K562 (cell line): ENCODE results near the gene POTEC.

- RAMPAGE, long total RNA = no peak
- RRBS = no CpG with 5 or more reads among the region's 3 CpGs
PRO-cap:
- standard = no peak
- CoPRO, capped RNA only, 2 experiments = no peak in any of the 2 experiments
- CoPRO, capped and uncapped RNA, 2 experiments = no peak in any of the 2 experiments
- CoPRO, uncapped RNA only, 2 experiments = no peak in any of the 2 experiments
CAGE:
- cytosol, long polyA plus RNA = no peak
- long polyA plus RNA = no peak
- nucleolus, long total RNA = no peak
- nucleus, long polyA plus RNA = no peak
Measured at GRCh38 chr18:12612601-12613282, 45.2 kb downstream of the SPIRE1 start.

DNA sequence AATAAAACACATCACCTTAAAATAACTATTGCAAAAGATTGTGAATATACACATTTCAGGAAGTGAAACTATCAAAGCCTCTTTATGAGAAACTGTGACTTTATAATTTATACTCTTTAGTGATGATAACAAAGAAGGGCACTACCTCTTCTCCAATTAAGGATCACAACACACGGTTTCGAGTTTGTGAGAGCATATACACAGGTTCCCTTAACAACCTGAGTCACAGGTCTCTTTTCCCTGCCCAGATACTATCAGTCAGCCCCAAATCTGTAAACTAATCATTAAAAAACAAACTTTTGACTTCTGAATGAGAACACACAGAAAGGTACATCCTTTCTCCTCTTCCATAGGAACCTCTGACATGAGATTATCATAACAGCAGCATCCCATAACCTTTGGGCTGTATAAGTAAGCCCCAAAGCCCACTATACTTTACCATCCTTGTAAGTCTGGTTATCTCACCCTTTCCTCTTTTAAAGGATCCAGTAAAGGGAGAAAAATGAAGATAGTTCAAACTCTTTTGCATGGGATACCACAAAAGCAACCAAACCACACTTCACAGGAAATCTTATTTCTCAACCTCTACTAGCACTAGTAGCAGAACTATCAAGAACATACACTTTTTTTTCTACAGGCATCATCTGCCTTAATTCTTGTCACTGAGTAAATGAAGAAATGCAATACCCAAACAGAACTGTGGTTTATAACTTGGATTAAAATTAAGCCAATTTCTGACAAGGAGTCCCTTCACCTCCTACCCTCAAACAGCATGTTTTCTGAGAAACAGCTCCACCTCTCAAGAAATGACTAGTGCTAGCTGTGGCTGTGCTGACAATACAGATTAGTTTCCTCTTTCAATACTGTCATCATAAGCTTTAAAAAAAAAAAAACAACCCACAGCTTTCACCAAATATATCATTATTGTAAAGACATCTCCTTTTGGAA is 44.7 kb downstream of the PTPN2 start:
- RAMPAGE, long total RNA = no peak
- RRBS = no CpG with 5 or more reads among the region's 2 CpGs
PRO-cap:
- standard = no peak
- CoPRO, capped RNA only, 2 experiments = no peak in any of the 2 experiments
- CoPRO, capped and uncapped RNA, 2 experiments = no peak in any of the 2 experiments
- CoPRO, uncapped RNA only, 2 experiments = no peak in any of the 2 experiments
CAGE:
- cytosol, long polyA plus RNA = no peak
- long polyA plus RNA = no peak
- nucleolus, long total RNA = no peak
- nucleus, long polyA plus RNA = no peak

- RAMPAGE, long total RNA = no peak
- RRBS = no CpG with 5 or more reads among the region's 6 CpGs
PRO-cap:
- standard = no peak
- CoPRO, capped RNA only, 2 experiments = no peak in any of the 2 experiments
- CoPRO, capped and uncapped RNA, 2 experiments = no peak in any of the 2 experiments
- CoPRO, uncapped RNA only, 2 experiments = no peak in any of the 2 experiments
CAGE:
- cytosol, long polyA plus RNA = no peak
- long polyA plus RNA = no peak
- nucleolus, long total RNA = no peak
- nucleus, long polyA plus RNA = no peak
Measured at GRCh38 chr18:12993466-12994756, 2.7 kb downstream of the CEP192 start.

DNA sequence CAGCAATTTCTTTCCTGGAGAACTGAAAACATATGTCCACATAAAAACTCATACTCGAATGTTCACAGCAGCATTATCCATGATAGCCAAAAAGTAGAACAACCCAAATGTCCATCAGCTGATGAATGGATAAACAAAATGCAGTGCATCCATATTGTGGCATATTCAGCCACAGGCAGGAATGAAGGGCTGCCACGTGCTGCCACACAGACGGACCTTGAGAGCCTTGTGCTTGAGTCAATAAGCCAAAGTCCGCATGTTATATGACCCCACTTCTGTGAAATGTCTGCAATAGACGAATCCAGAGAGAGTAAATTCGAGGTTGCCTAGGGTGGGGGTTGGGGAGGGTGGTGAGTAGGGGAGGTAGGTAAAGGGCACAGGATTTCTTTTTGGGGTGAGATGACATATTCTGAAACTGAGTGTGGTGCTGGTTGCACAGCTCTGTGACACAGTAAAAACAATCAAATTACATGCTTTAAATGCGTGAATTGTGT is 39.0 kb upstream of the LDLRAD4 start:
- RAMPAGE, long total RNA = no peak
- RRBS = no CpG with 5 or more reads among the region's 7 CpGs
PRO-cap:
- standard = no peak
- CoPRO, capped RNA only, 2 experiments = no peak in any of the 2 experiments
- CoPRO, capped and uncapped RNA, 2 experiments = no peak in any of the 2 experiments
- CoPRO, uncapped RNA only, 2 experiments = no peak in any of the 2 experiments
CAGE:
- cytosol, long polyA plus RNA = no peak
- long polyA plus RNA = no peak
- nucleolus, long total RNA = no peak
- nucleus, long polyA plus RNA = no peak

GRCh38 chr18:13425578-13426145 is 207.1 kb downstream of the LDLRAD4 start:
- RAMPAGE, long total RNA = no peak
- RRBS = no CpG with 5 or more reads among the region's 15 CpGs
PRO-cap:
- standard = no peak
- CoPRO, capped RNA only, 2 experiments = no peak in any of the 2 experiments
- CoPRO, capped and uncapped RNA, 2 experiments = no peak in any of the 2 experiments
- CoPRO, uncapped RNA only, 2 experiments = no peak in any of the 2 experiments
CAGE:
- cytosol, long polyA plus RNA = no peak
- long polyA plus RNA = no peak
- nucleolus, long total RNA = no peak
- nucleus, long polyA plus RNA = no peak

DNA sequence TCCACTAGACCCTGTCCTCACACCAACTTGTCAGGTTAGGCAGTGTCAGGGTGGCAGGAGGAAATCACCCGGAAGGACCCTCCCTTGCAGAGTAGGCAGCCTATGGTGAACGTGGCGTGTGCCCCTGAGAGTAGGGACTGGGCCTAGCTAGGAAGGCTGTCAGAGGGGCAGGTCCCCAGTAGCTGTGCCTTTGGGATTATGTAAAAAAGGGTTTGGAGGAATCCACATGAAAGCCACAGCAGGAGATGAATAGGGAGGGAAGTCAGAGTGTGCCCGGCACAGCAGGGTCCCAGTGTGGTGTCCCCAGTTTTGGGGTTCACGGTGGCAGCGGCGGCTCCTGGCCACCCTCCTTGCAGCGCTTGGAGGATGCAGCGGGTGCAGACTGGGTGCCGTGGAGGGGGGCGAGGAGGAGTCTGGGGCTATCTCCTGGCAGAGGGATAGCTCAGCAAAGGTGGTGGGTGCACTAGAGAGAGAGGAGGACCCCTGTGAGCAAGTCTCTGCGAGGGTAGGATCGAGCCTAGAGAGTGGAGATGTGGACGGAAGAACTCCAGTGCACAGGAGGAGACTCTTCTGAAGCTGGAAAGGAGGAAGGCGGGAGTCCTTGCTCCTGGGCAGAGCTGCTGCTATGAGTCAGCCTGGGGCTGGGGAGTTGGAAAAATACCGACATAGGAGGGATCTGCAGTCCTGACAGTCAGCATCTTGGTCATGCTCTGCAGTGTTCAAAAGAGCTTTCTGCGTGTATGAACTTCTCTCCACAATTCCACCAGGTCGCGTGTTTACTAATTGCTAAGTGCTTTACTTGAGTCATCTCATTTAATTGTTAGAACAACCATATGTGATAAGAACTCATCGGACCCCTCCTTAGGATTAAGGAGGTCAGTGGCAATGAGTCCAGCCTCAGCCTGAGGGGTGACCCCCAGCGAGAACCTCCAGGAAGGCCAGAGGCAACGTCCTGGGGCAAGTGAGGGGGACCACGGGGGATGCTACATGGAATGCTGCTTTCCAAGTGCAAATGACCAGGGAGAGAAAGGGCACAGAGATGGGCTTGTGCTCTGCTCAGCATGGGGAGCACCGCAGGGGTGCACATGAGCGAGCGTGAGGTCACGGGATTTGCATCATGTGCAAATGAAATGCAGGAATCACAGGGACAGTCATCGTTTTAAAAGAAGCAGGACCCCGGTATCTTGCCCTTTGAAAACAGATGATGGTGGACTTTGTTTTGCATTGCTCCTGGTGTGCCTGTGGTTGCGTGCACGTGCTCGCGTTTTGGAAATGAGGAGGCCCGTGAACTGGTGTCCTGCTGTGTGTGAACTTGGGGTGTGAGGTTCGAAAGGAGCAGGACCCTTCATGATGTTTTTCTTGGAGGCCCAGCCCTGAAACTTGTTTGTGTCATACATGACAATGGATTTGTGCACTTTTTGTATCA is 233.9 kb downstream of the LDLRAD4 start:
- RAMPAGE, long total RNA = no peak
- RRBS = no CpG with 5 or more reads among the region's 35 CpGs
PRO-cap:
- standard = no peak
- CoPRO, capped RNA only, 2 experiments = no peak in any of the 2 experiments
- CoPRO, capped and uncapped RNA, 2 experiments = no peak in any of the 2 experiments
- CoPRO, uncapped RNA only, 2 experiments = no peak in any of the 2 experiments
CAGE:
- cytosol, long polyA plus RNA = no peak
- long polyA plus RNA = no peak
- nucleolus, long total RNA = no peak
- nucleus, long polyA plus RNA = no peak

DNA sequence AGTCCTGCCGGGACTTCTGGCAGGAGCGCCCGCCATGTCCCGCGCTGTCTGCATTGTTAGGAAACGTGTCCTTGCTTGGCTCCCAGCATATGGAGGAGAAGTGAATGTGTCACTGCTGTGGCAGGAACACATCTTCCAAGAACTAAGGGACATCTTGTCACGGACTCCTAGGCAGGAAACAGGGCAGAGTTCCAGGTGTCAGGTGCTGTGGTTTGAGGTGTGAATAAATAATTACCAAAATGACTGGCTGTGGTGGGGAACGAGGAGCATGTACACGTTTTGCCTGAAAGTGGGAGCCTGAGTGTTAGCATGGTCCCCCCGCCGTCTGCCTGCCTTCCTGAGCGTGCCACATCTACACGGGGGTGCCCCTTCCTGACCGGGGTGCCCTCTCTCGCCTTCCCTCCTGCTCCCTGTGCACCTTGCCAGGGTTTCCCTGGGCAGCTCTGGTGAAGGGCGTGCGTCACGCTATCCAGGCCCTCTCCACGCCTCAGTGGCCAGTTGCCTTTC is 237.5 kb downstream of the LDLRAD4 start:
- RAMPAGE, long total RNA = no peak
- RRBS = no CpG with 5 or more reads among the region's 19 CpGs
PRO-cap:
- standard = no peak
- CoPRO, capped RNA only, 2 experiments = no peak in any of the 2 experiments
- CoPRO, capped and uncapped RNA, 2 experiments = no peak in any of the 2 experiments
- CoPRO, uncapped RNA only, 2 experiments = no peak in any of the 2 experiments
CAGE:
- cytosol, long polyA plus RNA = no peak
- long polyA plus RNA = no peak
- nucleolus, long total RNA = no peak
- nucleus, long polyA plus RNA = no peak

GRCh38 chr18:13501244-13501710 is 225.1 kb downstream of the FAM210A start:
- RAMPAGE, long total RNA = no peak
- RRBS = no CpG with 5 or more reads among the region's 9 CpGs
PRO-cap:
- standard = no peak
- CoPRO, capped RNA only, 2 experiments = no peak in any of the 2 experiments
- CoPRO, capped and uncapped RNA, 2 experiments = no peak in any of the 2 experiments
- CoPRO, uncapped RNA only, 2 experiments = no peak in any of the 2 experiments
CAGE:
- cytosol, long polyA plus RNA = no peak
- long polyA plus RNA = no peak
- nucleolus, long total RNA = no peak
- nucleus, long polyA plus RNA = no peak

GRCh38 chr18:13547777-13548600 is 178.4 kb downstream of the FAM210A start:
- RAMPAGE, long total RNA = no peak
- RRBS = no CpG with 5 or more reads among the region's 5 CpGs
PRO-cap:
- standard = no peak
- CoPRO, capped RNA only, 2 experiments = no peak in any of the 2 experiments
- CoPRO, capped and uncapped RNA, 2 experiments = no peak in any of the 2 experiments
- CoPRO, uncapped RNA only, 2 experiments = no peak in any of the 2 experiments
CAGE:
- cytosol, long polyA plus RNA = no peak
- long polyA plus RNA = no peak
- nucleolus, long total RNA = no peak
- nucleus, long polyA plus RNA = no peak

GRCh38 chr18:13760990-13761798 is 34.7 kb downstream of the RNMT start:
- RAMPAGE, long total RNA = no peak
- RRBS = no CpG with 5 or more reads among the region's 4 CpGs
PRO-cap:
- standard = no peak
- CoPRO, capped RNA only, 2 experiments = no peak in any of the 2 experiments
- CoPRO, capped and uncapped RNA, 2 experiments = no peak in any of the 2 experiments
- CoPRO, uncapped RNA only, 2 experiments = no peak in any of the 2 experiments
CAGE:
- cytosol, long polyA plus RNA = no peak
- long polyA plus RNA = no peak
- nucleolus, long total RNA = no peak
- nucleus, long polyA plus RNA = no peak

DNA sequence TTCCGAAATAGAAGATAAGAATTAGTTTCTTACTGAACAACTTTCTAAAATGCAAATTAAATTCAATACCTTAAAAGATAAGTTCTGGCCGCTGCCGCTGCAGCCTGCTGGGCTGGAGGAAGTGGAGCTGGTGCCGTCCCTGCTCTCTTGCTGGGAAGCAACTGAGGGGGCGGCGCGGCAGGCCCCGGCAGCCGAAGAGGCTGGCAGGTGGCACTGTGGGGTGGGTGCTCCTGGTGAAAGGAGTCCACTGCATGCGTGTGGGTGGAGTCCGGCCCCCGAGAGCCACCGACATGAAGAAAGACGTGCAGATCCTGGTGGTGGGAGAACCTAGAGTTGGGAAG is 89.5 kb upstream of the ZNF519 start:
- RAMPAGE, long total RNA = no peak
- RRBS = 0% methylated on average over 2 of the region's 14 CpGs
PRO-cap:
- standard = no peak
- CoPRO, capped RNA only, 2 experiments = no peak in any of the 2 experiments
- CoPRO, capped and uncapped RNA, 2 experiments = no peak in any of the 2 experiments
- CoPRO, uncapped RNA only, 2 experiments = no peak in any of the 2 experiments
CAGE:
- cytosol, long polyA plus RNA = no peak
- long polyA plus RNA = no peak
- nucleolus, long total RNA = no peak
- nucleus, long polyA plus RNA = no peak

DNA sequence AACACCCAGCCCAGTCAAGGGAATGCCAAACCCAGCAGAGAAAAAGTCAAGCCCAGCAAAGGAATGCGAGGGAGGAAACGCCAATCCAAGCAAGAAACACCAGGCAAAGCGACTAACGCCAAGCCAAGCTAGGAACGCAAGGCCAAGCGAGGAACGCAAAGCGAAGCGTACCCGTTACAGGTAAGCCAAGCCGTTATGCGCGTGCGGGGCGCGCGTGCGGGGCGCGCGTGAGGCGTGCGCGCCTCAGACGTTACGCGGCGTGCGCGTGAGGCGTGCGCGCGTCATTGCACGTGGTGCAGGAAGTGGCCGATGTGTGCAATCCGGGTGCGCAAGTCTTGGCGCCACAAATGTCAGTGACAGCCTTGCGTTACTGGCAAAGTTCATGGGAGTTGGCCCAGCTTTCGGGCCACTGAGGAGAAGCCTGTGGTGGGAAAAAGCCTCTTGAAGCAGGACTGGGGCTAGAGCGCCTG is at the start of gene POTEC:
TSS of gene POTEC (minus strand) at position 197 of the 470 bp plus-strand sequence.
- RAMPAGE, long total RNA = no peak
- RRBS = no CpG with 5 or more reads among the region's 42 CpGs
PRO-cap:
- standard = no peak
- CoPRO, capped RNA only, 2 experiments = no peak in any of the 2 experiments
- CoPRO, capped and uncapped RNA, 2 experiments = no peak in any of the 2 experiments
- CoPRO, uncapped RNA only, 2 experiments = no peak in any of the 2 experiments
CAGE:
- cytosol, long polyA plus RNA = no peak
- long polyA plus RNA = no peak
- nucleolus, long total RNA = no peak
- nucleus, long polyA plus RNA = no peak

GRCh38 chr18:20979694-20980280 is 131.8 kb downstream of the ROCK1 start:
- RAMPAGE, long total RNA = no peak
PRO-cap:
- standard = no peak
- CoPRO, capped RNA only, 2 experiments = no peak in any of the 2 experiments
- CoPRO, capped and uncapped RNA, 2 experiments = no peak in any of the 2 experiments
- CoPRO, uncapped RNA only, 2 experiments = peak in 1 of 2 experiments; most common minus-strand start chr18:20979992 (in 1)
CAGE:
- cytosol, long polyA plus RNA = no peak
- long polyA plus RNA = no peak
- nucleolus, long total RNA = no peak
- nucleus, long polyA plus RNA = no peak

- RAMPAGE, long total RNA = no peak
- RRBS = no CpG with 5 or more reads among the region's 5 CpGs
PRO-cap:
- standard = no peak
- CoPRO, capped RNA only, 2 experiments = no peak in any of the 2 experiments
- CoPRO, capped and uncapped RNA, 2 experiments = no peak in any of the 2 experiments
- CoPRO, uncapped RNA only, 2 experiments = no peak in any of the 2 experiments
CAGE:
- cytosol, long polyA plus RNA = no peak
- long polyA plus RNA = no peak
- nucleolus, long total RNA = no peak
- nucleus, long polyA plus RNA = no peak
Measured at GRCh38 chr18:21198859-21199148, 43.2 kb upstream of the GREB1L start.

DNA sequence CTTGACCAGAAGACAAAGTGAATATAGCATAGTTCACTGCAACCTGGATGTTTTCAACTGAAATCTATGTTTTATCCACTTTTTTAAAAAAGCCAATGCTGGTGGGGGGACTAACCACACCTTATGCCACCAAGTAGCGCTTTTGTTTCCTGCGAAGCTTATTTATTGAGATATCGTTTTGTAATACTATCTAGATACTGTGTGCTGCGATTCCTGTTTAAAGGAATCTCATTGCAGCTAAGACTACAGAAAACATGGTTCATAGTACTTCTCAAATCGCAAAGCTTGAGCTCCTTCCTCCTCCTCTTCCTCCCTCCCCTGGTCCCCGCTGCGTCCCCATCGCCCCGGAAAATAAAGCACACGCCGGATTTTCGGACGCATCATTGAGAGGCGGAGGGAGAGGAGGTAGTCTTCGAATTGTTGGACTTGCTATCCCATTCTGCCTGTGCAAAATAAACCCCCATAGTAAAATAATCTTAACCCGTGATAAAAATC is 1.1 kb downstream of the ESCO1 start:
- RAMPAGE, long total RNA = no peak
- RRBS = no CpG with 5 or more reads among the region's 16 CpGs
PRO-cap:
- standard = no peak
- CoPRO, capped RNA only, 2 experiments = no peak in any of the 2 experiments
- CoPRO, capped and uncapped RNA, 2 experiments = no peak in any of the 2 experiments
- CoPRO, uncapped RNA only, 2 experiments = no peak in any of the 2 experiments
CAGE:
- cytosol, long polyA plus RNA = no peak
- long polyA plus RNA = no peak
- nucleolus, long total RNA = no peak
- nucleus, long polyA plus RNA = no peak

DNA sequence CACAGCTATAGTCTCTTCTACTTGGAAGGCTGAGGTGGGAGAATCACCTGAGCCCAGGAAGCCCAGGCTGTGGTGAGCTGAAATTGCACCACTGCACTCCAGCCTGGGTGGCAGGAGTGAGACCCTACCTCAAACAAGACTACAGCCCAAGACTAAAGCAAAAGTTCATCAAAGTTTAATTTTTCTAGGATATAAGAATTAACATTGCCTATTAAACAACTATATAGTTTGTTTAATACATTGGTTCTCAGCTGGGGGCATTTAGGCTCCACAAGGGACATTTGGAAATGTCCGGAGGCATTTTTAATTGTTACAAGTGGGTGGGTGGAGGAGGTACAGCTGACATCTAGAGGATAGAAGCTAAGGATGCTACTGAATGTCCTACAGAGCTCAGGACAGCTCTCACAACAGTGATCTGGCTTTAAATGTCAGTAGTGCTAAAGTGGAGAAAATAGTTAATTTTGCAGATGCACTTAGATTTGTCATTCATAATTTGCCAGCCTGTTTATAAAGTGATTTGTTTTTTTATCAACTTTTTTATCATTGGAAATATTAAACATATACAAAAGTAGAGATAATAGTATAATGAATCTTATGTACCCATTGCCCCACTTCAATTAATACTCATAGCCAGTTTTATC is 66.8 kb downstream of the MIB1 start:
- RAMPAGE, long total RNA = no peak
- RRBS = no CpG with 5 or more reads among the region's 1 CpG
PRO-cap:
- standard = no peak
- CoPRO, capped RNA only, 2 experiments = no peak in any of the 2 experiments
- CoPRO, capped and uncapped RNA, 2 experiments = no peak in any of the 2 experiments
- CoPRO, uncapped RNA only, 2 experiments = peak in 2 of 2 experiments; most common plus-strand start position 136 of the sequence (in 1)
CAGE:
- cytosol, long polyA plus RNA = no peak
- long polyA plus RNA = no peak
- nucleolus, long total RNA = no peak
- nucleus, long polyA plus RNA = no peak

DNA sequence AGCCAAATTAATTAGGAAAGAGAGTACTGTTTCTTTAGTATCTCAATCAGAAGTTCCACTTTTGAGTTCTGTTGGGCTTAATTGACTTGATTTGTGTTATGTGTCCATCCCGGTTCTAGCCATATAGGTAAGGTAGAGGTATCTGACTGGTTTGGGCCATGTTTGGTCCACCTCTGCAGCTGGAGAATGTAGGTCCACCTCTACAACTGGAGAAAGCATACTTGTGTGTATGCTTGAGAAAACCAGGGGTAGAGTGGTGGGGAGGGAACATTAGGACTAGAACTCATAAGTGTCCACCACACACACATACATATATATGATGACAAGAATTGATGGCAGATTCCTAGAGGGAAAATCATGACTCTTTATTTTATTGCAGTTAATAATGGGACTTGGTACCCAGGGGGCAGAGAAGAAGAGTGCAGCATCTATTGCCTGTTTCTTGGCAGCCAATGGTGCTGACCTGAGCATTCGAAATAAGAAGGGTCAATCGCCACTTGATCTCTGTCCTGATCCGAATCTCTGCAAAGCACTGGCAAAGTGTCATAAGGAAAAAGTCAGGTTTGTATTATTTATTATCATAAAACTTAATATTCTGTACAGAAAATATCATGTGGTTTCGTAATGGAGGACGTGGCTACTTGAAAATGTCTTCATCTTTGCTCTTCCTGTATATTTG is 106.1 kb downstream of the MIB1 start:
- RAMPAGE, long total RNA = no peak
- RRBS = no CpG with 5 or more reads among the region's 6 CpGs
PRO-cap:
- standard = no peak
- CoPRO, capped RNA only, 2 experiments = no peak in any of the 2 experiments
- CoPRO, capped and uncapped RNA, 2 experiments = no peak in any of the 2 experiments
- CoPRO, uncapped RNA only, 2 experiments = no peak in any of the 2 experiments
CAGE:
- cytosol, long polyA plus RNA = no peak
- long polyA plus RNA = no peak
- nucleolus, long total RNA = no peak
- nucleus, long polyA plus RNA = no peak

GRCh38 chr18:22166622-22167029 is 2.8 kb upstream of the GATA6 start:
- RAMPAGE, long total RNA = no peak
- RRBS = no CpG with 5 or more reads among the region's 14 CpGs
PRO-cap:
- standard = no peak
- CoPRO, capped RNA only, 2 experiments = no peak in any of the 2 experiments
- CoPRO, capped and uncapped RNA, 2 experiments = no peak in any of the 2 experiments
- CoPRO, uncapped RNA only, 2 experiments = no peak in any of the 2 experiments
CAGE:
- cytosol, long polyA plus RNA = no peak
- long polyA plus RNA = no peak
- nucleolus, long total RNA = no peak
- nucleus, long polyA plus RNA = no peak